ENCODE measurements around the genes PGAP2, TRIM68, MMP26, OR51B2 and OR51I1.

DNA sequence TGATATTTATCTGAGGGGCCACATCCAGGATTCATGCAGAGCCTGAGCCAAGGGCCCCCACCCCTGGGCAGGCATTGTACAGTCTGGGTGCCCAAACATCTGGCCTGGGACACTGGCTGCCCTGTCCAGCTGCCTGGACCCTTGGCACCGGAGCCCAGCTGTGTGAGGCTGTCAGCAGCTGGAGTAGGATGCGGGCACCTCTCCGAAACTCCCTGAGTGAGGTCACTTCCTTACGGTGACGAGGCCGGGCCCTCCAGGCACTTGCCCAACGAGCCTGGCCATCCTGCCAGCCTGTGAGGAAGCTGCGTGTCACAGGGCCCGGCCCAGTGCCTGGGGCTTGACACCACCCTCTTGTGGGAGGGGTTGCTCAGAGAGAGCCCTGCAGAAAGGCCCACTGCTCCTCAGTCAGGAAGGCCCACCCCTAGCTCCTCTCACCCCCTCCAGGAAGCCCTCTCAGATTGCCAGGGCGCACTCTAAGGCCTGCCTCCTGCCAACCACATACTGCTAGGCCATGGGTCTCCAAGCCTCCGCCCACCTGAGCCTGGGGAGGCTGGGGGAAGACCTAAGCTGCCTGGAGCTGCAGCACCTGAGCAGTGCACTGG, 4.2 kb upstream of the PHLDA2 start:
- PRO-cap, result bidirectional peak, plus-strand start at position 353 of the sequence, minus-strand start at position 214 of the sequence
- RAMPAGE, long total RNA, 4 experiments, result no peak in any of the 4 experiments

DNA sequence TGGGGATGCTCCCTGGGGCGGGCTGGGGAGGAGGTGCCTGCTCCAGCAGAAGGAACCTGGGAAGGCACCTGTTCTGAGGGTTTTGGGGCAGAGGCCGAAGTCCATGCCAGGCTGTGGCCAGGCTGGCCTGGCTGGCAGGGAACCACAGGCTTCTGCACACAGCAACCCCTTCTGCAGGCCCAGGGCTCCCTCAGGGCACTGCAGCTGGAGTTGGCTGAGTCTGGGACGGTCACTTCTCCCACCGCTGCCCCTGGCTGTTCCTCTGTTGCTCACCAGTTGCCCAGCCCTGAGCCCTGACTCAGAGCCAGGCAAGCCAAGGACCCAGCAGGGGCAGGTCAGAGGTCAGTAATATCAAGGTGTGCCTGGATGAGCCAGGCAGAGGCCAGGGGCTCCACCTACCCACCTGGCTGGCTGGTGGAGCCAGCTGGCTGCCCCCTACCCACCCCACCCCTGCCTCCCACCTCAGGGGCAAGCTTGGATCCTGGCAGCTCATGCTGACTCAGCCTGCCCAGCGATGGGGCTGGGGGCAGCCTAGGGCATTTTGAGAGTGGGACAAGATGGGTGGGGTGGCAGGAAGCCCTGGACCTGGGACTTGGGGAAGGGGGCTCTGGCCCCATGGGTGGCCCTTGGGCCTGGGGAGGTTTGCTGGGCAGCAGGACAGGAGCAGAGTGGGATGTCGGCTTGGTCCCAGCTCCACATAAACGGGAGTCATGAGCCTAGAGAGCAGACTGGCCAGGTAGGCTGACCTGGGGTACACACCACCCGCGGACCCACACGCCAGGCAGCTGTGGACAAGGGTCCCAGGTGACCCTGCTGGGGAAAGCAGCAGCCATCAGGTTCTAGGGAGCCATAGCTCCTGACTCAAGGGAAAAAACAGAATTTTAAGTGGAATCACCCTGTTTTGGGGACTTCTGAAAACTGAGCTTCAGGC, 12.1 kb upstream of the PHLDA2 start:
- PRO-cap, result unidirectional peak, minus-strand start at position 278 of the sequence
- RAMPAGE, long total RNA, 4 experiments, result no peak in any of the 4 experiments

GRCh38 chr11:3123373-3123921, 41.7 kb downstream of the OSBPL5 start:
- PRO-cap, result no peak
- RAMPAGE, long total RNA, 4 experiments, result no peak in any of the 4 experiments

GRCh38 chr11:3124506-3124788, 40.7 kb downstream of the OSBPL5 start:
- PRO-cap, result unidirectional peak, plus-strand start at chr11:3124710
- RAMPAGE, long total RNA, 4 experiments, result no peak in any of the 4 experiments

GRCh38 chr11:3157340-3157915, 7.7 kb downstream of the OSBPL5 start:
- PRO-cap, result no peak
- RAMPAGE, long total RNA, 4 experiments, result no peak in any of the 4 experiments

GRCh38 chr11:3422559-3423549, 43.9 kb upstream of the ZNF195 start:
- PRO-cap, result bidirectional peak, plus-strand start at chr11:3422731, minus-strand start at chr11:3422519; bidirectional peak, plus-strand start at chr11:3423372, minus-strand start at chr11:3422999; unidirectional peak, plus-strand start at chr11:3423408
- RAMPAGE, long total RNA, 4 experiments, result start-site peak on the plus strand in 1 of 4 experiments, at chr11:3422731-3423403 at its widest, 9 to 16 reads per replicate

DNA sequence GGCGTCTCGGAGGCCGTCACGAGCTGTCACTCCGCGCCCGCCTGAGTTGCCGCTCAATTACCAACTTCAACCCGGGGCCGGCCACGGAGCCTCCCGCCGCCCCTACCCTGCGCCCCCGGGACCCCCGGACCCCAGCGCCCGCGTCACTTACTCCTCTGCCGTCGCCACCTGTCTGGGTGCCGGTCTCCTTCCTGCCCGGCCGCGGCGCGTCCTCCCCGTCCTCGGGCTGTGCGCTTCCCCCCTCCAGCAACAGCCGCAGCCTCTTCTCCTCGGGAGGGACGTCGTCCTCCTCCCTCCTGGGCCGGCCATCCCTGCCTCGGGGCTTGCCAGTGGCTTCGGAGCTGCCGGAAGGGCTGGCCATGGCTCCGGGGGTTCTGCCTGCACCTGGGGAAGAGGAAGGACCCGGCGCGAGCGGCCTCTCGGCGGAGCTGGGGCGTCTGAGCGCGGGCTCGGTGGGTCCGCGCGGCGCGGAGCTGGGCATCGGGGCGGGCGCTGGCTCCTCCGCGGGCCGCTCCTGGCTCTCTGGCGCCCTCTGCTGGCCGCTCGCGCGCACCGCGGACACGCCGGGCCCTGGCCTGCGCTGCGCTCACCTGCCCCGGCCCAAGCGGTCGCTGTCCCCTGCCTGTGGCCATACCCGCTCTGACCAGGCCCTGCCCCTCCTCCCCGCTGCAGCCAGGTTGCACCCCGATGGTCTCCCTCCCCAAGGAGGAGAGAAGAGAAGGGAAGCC, 60.9 kb downstream of the ART5 start:
- PRO-cap, result unidirectional peak, minus-strand start at position 373 of the sequence
- RAMPAGE, long total RNA, 4 experiments, result start-site peak on the minus strand in 1 of 4 experiments, centred at positions 342 to 467 of the sequence, 13 to 93 reads per replicate

DNA sequence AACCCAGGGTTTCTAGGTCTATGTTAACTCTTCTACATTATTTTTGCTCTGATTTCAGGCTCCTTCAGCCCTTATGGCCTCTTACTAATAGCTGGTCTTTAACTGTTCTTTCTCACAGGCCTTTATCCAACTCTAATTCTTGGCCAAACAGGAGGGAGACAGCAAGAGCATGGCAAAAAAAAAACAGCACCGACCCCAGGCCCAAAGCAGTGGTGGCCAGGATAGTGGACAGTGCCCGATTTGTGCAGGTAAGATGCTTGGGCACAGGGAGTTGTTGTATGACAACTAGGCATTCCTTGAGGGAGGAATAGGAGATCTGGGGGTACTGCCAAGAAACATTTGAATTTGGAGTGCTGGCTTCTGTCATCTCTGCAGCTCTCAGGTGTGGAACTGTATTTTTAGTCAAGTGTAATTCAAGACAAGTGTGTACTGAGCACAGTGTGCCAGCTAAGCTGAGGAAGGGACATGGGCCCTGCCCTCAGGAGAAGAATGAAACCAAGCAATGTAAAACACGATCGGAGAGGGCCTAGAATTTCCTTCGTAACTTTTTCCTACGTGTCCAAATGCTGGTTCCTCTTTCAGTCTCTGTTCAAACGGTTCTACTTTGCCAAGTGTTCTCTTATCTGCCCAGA, 27.9 kb downstream of the ART5 start:
- PRO-cap, result no peak
- RAMPAGE, long total RNA, 4 experiments, result no peak in any of the 4 experiments

DNA sequence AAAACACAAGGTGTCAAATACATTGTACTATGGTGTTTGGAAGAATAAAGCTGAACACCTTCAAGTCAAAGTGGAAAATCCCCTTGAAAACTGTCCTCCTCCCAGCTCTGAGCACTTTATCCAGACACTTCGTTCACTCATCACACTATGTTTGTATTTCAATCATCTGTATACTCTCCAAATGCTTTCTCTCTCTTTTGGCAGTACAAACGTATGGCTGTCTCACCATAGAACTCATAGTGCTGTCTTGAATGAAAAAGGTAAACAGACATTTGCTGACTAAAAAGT, 54.1 kb upstream of the CHRNA10 start:
- PRO-cap, result no peak
- RAMPAGE, long total RNA, 4 experiments, result no peak in any of the 4 experiments

GRCh38 chr11:3807831-3808935, at the start of gene PGAP2:
Gene PGAP2, plus strand, starts transcription at chr11:3808560.
- PRO-cap, result unidirectional peak, plus-strand start at chr11:3808044; unidirectional peak, plus-strand start at chr11:3808099; unidirectional peak, plus-strand start at chr11:3808210; bidirectional peak, plus-strand start at chr11:3808551, minus-strand start at chr11:3808488
- RAMPAGE, long total RNA, 4 experiments, result start-site peak on the plus strand in 1 of 4 experiments, at chr11:3808044-3808595 at its widest, 7 to 26 reads per replicate

DNA sequence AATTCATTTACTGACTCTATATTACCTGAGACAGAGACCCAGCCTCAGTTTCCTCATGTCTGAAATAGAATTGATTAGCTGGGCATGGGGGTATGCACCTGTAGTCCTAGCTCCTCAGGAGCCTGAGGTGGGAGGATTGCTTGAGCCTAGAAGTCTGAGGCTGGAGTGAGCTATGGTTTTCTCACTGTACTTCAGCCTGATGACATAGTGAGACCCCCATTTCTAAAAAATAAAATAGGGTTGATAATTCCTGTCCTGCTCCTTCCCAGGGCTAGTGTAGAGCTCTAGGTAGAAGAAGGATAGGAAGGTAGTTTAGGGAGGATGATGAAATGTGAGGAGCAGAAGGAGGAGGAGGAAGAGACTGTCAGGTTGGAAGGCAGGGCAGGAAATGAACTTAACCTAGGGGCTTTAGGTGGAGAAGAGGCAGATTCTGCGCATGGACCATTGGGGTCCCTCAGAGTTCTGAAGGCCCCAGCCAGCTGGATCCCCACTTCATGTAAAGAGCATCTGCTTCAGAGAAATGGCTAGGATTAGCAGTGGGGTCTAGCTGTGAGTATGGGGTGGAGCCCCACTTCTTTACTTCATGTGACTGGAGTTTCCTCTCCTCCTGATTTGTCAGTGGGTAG, 4.0 kb downstream of the PGAP2 start:
- PRO-cap, result no peak
- RAMPAGE, long total RNA, 4 experiments, result start-site peak on the plus strand in 1 of 4 experiments, centred at position 407 of the sequence, 7 reads per replicate

DNA sequence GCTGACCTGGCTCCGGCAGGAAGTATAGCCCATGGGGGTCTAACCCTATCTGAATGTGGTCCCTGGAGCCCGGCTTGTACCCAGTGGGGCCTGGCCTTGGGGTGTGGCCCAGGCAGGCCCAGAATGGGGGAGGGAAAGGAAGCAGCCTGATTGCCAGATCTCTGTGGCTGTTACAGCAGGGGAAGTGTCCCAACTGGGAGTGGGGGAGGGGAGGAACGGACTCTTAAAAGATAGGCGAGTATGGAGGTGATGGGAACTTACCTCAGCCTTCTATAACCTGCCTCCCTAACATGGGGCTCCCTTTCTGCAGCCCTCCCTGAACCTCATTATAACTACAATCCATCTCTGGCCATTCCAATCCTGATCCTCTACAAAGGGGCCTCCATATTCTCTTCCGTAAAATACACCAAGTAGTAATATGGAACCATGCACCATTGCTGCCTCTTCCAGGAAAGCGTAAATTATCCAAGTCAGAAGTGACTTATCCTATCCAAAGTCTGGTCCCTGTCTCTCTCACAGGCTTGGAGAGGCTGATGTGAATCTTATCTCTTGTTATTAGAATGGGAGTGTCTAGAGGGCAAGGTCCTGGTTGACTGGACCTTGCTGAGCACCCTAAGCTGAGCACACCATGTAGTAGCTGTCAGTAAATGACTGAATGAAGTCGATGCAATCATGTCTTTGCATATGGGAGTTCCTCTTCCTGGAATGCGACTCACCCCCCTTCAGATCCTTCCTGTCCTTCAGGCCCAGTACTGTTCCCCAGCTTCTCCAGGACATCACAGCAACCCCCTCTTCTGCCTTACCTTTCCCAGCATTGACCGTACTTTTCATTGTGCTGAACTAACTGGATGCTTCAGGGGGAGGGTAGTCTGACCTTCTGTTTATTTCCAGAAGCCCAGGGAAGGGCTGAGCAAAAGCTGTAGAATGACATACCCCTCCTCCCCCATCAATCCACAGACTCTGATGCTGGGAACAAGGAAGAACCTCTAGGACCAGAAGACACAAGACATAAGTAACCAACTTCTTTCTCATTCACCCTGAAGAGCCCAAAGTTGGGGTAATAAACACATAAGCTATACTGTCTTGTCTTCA, 5.8 kb downstream of the RHOG start:
- PRO-cap, result bidirectional peak, plus-strand start at position 725 of the sequence, minus-strand start at position 456 of the sequence
- RAMPAGE, long total RNA, 4 experiments, result no peak in any of the 4 experiments

GRCh38 chr11:3929513-3930183, 74.2 kb downstream of the STIM1 start:
- PRO-cap, result no peak
- RAMPAGE, long total RNA, 4 experiments, result no peak in any of the 4 experiments

DNA sequence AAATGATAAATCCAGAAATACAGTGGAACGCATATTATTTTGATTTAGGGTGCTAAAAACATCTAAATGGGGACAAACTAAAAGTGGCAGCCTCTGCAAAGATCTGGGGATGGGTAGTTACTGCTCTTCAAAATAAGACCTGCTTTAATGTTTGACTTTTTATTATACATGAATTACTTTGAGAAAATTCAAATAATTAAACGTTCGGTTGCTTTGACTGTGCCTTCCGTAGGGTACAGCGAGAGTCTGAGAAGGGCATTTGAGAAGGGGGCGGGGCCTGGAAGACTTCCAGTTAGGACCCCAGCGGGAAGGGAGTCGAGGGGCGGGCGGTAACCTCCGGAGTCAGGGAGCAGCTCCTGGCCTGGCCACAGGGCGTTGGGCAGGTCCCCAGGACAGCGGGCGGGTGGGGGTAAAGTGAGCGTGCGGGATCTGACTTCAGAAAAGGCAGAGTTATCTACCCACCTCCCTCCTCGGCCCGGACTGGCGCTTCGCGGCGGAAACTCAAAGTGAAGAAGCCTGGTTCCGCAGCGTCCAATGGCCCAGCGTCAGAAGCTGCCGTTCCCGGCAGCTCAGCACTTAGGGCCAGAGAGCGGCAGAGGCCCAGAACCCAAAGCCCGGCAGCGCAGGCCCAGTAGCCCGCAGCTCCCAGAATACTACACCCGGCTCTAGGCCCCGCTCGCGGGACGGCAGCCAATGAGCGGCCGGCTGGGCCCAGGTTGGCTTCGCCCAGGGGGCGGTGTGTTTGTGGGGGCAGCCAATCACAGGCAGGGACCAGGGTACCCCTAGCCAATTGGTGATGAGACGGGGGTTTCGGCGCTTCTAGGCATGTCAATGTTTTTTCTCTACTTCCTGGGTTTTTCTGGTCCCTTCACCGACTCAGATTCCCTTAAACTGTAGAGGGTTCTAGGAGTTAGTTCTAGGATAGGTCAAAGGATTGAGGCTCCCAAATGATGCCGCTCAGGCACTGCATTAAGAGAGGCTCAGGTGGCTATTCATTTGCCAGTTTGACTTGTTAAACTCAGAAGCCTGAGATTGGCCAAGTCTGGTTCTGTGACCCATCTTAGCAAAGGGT, at the start of gene TRIM68:
TSS of gene TRIM68 (minus strand) at position 667 of the 1,072 bp plus-strand sequence.
- PRO-cap, result unidirectional peak, minus-strand start at position 508 of the sequence; bidirectional peak, plus-strand start at position 847 of the sequence, minus-strand start at position 571 of the sequence
- RAMPAGE, long total RNA, 4 experiments, result start-site peak on the minus strand in 4 of 4 experiments, centred at positions 607 to 628 of the sequence, 28 to 82 reads per replicate

DNA sequence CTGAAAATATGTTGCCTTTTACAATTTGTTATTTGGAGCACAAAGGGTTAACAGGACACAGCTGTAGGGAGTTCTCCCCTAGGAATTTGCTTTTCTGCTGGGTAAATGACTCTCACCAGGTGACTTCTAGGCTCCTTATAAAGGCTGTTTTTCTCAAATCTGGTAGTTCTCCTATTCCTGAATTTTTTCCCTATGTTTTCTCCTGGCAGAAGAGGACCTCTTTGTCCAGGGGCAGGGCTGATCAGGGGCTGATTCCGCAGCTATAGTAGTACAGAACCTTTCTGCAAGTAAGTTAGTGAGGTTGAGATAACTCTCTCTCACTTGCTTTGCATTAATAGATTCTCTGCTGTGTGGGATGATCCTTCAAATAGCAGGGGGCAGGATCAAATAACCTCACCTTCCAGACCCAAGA, at the start of gene MMP26:
TSS of gene MMP26 (plus strand) at position 165 of the 412 bp plus-strand sequence.
- PRO-cap, result no peak
- RAMPAGE, long total RNA, 4 experiments, result no peak in any of the 4 experiments

DNA sequence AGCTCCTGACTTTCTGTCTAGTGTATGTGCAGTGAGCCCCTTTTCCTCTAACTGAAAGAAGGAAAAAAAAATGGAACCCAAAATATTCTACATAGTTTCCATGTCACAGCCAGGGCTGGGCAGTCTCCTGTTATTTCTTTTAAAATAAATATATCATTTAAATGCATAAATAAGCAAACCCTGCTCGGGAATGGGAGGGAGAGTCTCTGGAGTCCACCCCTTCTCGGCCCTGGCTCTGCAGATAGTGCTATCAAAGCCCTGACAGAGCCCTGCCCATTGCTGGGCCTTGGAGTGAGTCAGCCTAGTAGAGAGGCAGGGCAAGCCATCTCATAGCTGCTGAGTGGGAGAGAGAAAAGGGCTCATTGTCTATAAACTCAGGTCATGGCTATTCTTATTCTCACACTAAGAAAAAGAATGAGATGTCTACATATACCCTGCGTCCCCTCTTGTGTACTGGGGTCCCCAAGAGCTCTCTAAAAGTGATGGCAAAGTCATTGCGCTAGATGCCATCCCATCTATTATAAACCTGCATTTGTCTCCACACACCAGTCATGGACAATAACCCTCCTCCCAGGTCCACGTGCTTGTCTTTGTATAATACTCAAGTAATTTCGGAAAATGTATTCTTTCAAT, 13.6 kb downstream of the OR51B4 start:
- PRO-cap, result no peak
- RAMPAGE, long total RNA, 4 experiments, result no peak in any of the 4 experiments

DNA sequence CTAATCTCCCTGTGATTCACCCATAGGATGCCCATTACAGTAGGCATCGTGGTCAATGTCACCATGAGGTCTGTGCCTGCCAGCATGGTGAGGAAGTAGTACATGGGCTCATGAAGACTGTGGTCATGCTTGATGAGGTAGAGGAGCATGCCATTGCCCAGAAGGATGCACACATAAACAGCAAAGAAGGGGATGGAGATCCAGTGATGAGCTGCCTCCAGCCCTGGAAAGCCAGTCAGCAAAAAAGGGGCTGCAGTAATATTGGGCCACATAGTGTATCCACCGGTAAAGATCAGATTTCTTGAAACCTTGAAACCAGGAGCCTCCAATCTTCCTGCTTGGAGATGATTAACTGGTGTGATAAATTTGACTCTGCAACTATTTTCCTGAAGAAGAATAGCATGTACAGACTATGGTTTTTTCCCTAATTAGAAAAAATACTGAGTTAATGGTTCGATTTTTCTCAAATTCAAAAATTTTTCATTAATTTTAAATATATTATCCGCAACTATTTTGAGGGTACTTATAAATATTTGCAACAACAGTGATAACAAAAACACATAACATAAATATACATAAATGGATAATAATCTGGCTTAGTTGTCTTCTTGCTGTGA, at the start of gene OR51B2:
TSS of gene OR51B2 (minus strand) at position 272 of the 617 bp plus-strand sequence.
- PRO-cap, result no peak
- RAMPAGE, long total RNA, 4 experiments, result no peak in any of the 4 experiments

- PRO-cap, result no peak
- RAMPAGE, long total RNA, 4 experiments, result no peak in any of the 4 experiments
These were observed at the start of gene OR51I1 for GRCh38 chr11:5441439-5441910. Gene OR51I1, minus strand, starts transcription at chr11:5441514.

GRCh38 chr11:5690117-5690661, 599 bp downstream of the TRIM22 start:
- PRO-cap, result unidirectional peak, minus-strand start at chr11:5690283
- RAMPAGE, long total RNA, 4 experiments, result no peak in any of the 4 experiments

GRCh38 chr11:5692062-5692595, 2.5 kb downstream of the TRIM22 start:
- PRO-cap, result no peak
- RAMPAGE, long total RNA, 4 experiments, result no peak in any of the 4 experiments